ENCODE data around the genes ZDHHC18 and TMEM222.

- PRO-cap, 2 experiments, result peak in 2 of 2 experiments; most common plus-strand start chr1:26826688 (in 1); most common minus-strand start chr1:26826593 (in 1)
- RAMPAGE, long total RNA, 4 experiments, result no peak in any of the 4 experiments
Observed at GRCh38 chr1:26826132-26827296, at the start of gene ZDHHC18. Gene ZDHHC18 (plus strand): TSS chr1:26826688.

DNA sequence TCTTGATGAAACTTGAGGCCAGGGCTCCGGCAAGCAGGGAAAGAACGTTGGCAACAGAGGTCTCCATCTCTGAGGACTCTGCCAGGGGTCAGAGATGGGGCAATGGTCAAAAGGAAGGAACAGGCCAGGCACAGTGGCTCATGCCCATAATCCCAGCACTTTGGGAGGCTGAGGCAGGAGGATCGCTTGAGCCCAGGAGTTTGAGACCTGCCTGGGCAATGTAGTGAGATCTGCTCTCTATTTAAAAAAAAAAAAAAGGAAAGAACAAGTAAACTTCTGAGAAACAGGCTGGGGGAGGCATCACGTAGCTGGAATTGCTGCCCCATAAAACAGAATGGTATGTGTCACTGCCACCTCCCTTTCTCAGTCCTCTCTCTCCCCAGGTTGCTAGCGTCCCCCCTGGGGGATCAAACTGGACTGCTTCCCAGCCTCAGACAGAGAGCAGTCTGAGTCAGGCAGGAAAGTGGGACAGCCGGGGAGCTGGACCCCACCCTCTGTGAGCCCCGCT, 1.3 kb upstream of the SFN start:
- PRO-cap, 2 experiments, result no peak in any of the 2 experiments
- RAMPAGE, long total RNA, 4 experiments, result no peak in any of the 4 experiments

DNA sequence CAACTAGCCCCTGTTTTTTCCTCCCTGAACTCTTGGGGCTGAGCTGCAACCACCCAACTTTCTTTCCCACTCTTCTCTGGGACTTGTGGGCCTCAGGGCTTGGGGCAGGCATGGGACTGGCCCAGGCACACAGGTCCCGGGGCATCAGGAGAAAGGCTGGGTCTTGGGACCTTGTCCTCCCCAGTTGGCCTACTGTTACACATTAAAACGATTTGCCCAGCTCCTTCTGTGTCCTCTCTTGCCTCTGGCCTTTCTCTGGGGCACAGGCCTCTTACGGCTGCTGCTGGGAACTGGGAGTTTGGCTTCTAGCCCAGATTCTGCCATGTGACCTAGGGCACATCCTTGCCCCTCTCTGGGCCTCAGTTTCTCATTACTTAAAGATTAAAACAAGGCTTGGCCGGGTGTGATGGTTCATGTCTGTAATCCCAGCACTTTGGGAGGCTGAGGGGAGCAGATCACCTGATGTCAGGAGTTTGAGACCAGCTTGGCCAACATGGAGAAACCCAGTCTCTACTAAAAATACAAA, 14.0 kb downstream of the KDF1 start:
- PRO-cap, 2 experiments, result no peak in any of the 2 experiments
- RAMPAGE, long total RNA, 4 experiments, result no peak in any of the 4 experiments

- PRO-cap, 2 experiments, result no peak in any of the 2 experiments
- RAMPAGE, long total RNA, 4 experiments, result no peak in any of the 4 experiments
Observed at GRCh38 chr1:26970870-26971184, 10.6 kb upstream of the KDF1 start.

DNA sequence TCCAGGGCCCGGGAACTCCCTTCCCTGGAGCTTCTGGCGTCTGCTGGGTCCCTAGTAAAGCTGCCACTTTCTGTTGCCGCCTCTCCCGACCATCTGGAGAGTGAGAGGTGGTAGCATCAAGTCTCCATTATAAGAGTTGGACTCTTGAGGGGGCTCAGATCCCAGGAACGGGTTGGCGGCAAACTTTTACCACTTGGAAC, 1.1 kb downstream of the TRNP1 start:
- PRO-cap, 2 experiments, result no peak in any of the 2 experiments
- RAMPAGE, long total RNA, 4 experiments, result no peak in any of the 4 experiments

DNA sequence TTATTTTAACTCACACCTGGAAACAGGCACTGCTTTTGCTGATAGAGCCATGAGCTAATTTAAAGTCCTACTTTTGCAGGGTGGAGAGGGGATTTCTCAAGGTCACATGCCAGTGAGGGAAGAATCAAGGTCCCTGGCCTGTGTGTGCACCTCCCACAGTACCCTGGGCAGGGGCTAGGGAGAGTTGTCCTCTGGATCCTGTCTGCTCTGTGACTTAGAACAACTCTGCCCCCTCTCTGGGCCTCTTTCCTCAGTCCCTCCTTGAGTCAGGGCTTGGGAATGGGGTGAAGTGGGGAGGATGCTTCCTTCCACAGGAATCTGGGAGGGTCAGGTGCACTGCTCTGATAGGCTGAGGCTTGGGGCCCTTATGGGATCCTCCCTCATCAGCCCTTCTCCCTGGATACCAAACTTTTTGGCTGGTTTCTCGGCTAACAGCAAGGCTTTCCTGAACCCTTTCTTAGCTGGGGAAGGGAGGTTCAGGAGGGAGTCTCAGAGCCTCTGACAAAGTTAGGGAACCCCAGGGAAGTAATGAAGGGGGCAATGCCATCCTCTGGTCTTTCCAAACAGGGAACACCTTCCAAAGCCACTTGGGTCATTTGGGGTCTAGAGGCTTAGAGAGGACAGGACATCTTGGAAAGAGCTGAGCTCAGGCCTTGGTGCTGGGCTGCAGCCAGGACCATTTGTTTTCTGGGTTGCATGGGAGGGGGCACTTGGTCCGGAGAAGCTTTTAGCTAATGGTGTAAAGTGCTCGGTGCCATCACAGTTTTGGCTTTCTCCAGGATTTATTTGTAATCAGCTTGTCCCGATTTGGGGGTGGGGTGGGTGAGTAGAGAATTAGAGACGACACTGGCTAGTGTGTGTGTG, 2.7 kb downstream of the TRNP1 start:
- PRO-cap, 2 experiments, result no peak in any of the 2 experiments
- RAMPAGE, long total RNA, 4 experiments, result no peak in any of the 4 experiments

DNA sequence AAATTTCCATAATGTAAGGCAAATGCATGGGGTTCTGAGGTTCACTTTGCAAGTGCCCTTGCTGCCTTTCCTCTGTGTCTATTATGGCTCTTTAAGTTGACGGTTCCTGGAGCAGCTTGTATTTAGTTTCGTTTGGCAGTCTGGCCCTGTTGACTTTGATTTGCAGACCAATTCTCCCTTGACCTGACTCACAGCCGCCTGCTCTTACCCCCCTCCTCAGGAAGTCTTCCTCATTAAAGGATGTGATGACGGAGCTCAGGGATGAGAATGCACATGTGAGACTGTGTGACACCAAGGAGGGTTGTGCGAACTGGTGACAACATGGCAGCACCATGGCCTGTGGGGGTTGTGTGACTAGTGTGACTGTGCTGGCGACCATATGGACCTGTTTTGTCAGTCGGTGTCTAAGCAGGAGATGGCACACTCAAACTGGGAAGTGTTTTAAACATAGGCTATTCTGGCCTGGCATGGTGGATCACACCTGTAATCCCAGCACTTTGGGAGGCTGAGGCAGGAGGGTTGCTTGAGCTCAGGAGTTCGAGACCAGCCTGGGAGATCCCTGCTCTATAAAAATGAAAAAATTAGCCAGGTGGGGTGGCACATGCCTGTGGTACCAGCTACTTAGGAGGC, 7.3 kb downstream of the TRNP1 start:
- PRO-cap, 2 experiments, result no peak in any of the 2 experiments
- RAMPAGE, long total RNA, 4 experiments, result no peak in any of the 4 experiments

- PRO-cap, 2 experiments, result no peak in any of the 2 experiments
- RAMPAGE, long total RNA, 4 experiments, result no peak in any of the 4 experiments
Observed at GRCh38 chr1:27099013-27100218, 55.5 kb downstream of the SLC9A1 start.

DNA sequence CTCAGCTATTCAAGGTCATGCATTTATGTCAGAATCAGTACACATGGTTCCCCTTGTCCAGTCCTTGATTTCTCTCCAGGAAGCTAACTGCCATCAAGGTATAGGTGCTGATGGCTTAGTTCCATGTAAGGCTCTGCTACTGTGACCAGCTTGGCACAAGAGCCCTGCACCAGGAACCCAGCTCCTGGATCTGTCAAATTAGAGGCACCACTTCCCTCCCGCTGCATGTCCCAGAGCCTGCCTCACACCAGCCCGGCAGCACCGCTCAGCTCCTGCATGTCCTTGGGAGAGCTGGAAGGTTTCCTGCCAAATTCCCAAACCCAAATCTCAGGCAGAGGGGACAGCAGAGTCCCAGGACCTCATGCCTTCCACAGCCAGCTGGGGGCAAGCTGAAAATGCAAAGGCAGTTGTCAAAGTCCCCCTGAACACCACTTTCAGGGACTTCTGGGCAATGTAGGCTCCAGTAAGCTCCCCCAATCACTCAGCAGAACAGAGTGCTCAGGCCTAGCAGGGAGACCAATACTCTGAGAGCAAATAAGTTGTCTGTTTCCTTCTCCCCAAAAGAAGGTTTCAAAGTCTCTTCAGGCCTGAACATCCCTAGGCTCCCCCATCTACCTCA, 2.3 kb downstream of the SLC9A1 start:
- PRO-cap, 2 experiments, result no peak in any of the 2 experiments
- RAMPAGE, long total RNA, 4 experiments, result no peak in any of the 4 experiments

DNA sequence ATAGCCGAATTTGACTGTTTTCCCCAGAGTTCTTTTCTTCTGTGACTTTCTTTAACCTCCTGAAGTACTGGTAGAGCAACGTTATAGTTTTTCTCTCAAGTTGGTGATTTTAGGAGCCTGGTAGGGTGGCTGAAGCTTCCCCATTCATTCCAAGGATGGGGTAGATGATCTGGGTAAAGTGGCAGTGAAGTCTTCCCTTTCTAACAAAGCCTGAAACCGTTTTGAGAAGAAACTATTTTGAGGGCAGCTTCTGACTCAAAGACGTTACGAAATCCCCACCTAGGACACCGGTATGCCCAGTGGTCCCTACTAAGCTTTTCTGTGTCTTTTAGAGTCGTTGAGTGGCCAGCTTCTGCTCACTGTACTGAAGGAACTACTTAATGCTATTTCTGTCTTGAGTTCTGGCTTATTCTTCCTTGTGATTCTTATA, 1.3 kb downstream of the WDTC1 start:
- PRO-cap, 2 experiments, result no peak in any of the 2 experiments
- RAMPAGE, long total RNA, 4 experiments, result start-site peak on the plus strand in 1 of 4 experiments, centred at position 115 of the sequence, 5 reads per replicate

- PRO-cap, 2 experiments, result no peak in any of the 2 experiments
- RAMPAGE, long total RNA, 4 experiments, result no peak in any of the 4 experiments
Observed at GRCh38 chr1:27290593-27291479, 31.1 kb upstream of the TMEM222 start.

DNA sequence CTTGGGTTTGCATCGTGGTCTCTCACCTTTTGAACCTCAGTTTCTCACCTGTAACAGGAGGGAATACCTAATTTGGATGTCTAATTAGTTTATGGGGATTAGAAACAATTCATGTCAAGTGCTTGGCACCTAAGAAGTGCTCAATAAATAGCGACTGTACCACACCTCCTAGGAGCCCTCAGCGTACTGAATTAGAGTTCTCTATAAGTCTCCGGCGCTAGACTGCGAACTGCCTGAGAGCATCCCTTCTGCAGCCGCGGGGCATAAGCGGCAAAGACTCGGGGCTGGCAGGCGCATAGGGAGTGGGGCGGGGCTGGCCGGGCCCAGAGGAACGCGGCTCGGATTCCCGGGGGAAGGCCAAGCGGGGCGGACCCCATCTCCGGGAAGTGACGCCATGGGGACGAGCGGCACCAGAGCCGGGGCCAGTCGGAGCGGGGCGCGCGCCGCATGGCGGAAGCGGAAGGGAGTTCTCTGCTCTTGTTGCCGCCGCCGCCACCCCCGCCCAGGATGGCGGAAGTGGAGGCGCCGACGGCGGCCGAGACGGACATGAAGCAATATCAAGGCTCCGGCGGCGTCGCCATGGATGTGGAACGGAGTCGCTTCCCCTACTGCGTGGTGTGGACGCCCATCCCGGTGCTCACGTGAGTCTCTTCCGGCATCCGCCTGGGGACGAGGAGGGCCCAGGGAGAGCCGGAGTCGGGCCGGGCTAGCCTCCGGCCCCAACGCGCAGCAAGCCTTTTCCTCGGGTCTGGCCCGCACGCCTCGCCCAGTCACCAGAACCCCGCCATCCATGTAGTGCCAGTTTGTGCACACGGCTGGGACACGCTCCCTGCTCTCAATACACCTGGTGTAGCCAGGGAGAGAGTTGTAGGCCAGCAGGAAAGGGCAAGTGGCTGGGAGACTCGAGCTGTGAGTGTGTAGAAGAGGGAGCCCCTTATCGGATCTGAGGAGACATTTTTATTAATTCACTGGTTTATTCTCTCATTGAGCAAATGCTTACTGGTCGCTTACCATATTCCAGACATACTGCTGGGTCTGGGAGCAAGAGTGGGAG, at the start of gene TMEM222:
TSS of gene TMEM222 (plus strand) at position 413 of the 1,054 bp plus-strand sequence.
- PRO-cap, 2 experiments, result peak in 2 of 2 experiments; most common plus-strand start position 413 of the sequence (in 2)
- RAMPAGE, long total RNA, 4 experiments, result start-site peak on the plus strand in 4 of 4 experiments, centred at positions 484 to 522 of the sequence, 26 to 270 reads per replicate

GRCh38 chr1:27356398-27357193, 10.2 kb downstream of the MAP3K6 start:
- PRO-cap, 2 experiments, result no peak in any of the 2 experiments
- RAMPAGE, long total RNA, 4 experiments, result no peak in any of the 4 experiments

GRCh38 chr1:27397732-27398222, 5.4 kb downstream of the GPR3 start:
- PRO-cap, 2 experiments, result no peak in any of the 2 experiments
- RAMPAGE, long total RNA, 4 experiments, result no peak in any of the 4 experiments

GRCh38 chr1:27428159-27429054, 36.0 kb downstream of the GPR3 start:
- PRO-cap, 2 experiments, result no peak in any of the 2 experiments
- RAMPAGE, long total RNA, 4 experiments, result no peak in any of the 4 experiments

GRCh38 chr1:27528806-27529696, 39.1 kb upstream of the WASF2 start:
- PRO-cap, 2 experiments, result peak in 1 of 2 experiments; most common plus-strand start chr1:27529139 (in 1); most common minus-strand start chr1:27529028 (in 1)
- RAMPAGE, long total RNA, 4 experiments, result no peak in any of the 4 experiments

- PRO-cap, 2 experiments, result no peak in any of the 2 experiments
- RAMPAGE, long total RNA, 4 experiments, result no peak in any of the 4 experiments
Observed at GRCh38 chr1:27570377-27571047, 33.4 kb downstream of the AHDC1 start.

- PRO-cap, 2 experiments, result peak in 1 of 2 experiments; most common plus-strand start chr1:27577685 (in 1)
- RAMPAGE, long total RNA, 4 experiments, result no peak in any of the 4 experiments
Observed at GRCh38 chr1:27577468-27577829, 26.5 kb downstream of the AHDC1 start.

- PRO-cap, 2 experiments, result no peak in any of the 2 experiments
- RAMPAGE, long total RNA, 4 experiments, result no peak in any of the 4 experiments
Observed at GRCh38 chr1:27580495-27580989, 23.4 kb downstream of the AHDC1 start.

DNA sequence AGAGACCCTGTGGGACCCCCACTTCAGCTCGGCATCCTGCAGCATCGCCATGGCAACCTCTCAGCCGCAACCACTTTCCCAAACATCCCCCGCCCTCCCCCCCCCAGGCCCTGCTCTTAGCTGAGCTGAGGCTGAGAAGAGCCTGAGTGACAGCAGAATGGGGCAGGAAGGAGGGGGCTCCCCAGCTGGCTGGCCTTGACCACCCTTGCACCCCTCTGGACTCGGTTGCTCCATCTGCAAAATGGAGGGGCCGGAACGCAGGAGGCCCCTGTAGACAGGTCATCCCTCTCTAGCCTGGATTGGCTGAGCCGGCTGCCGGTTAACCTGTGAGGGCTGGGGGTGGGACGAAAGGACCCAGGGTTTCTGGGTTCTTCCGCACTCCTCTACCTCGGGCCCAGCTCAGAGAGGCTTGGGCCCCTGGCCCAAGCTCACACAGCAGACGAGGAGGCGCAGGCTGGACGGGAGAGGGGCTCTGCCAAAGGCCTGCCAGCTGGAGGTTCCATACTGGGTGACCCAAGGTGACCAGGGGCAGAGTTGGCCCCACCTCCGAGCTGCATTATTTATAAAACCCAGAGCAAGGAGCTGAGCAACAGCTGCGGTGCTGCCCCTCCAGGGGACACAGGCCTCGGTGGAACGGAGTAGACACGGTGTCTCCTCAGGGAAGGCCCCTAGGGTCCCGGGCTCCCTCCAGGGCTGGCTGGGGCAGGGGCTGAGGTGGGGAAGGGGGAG, 11.3 kb downstream of the AHDC1 start:
- PRO-cap, 2 experiments, result no peak in any of the 2 experiments
- RAMPAGE, long total RNA, 4 experiments, result no peak in any of the 4 experiments

All from upper lobe of left lung (tissue), 5 donors.